Airway epithelial cell (primary cell): ENCODE results near the genes LNPK, HOXD13 and NFE2L2.

GRCh38 chr2:175855645-175856308 lies 146.3 kb downstream of the LNPK start:
- RAMPAGE, long total RNA = no peak

- RAMPAGE, long total RNA = start-site peak on the minus strand at chr2:176002256-176002290, 123 and 130 reads in 2 replicates
Measured at GRCh38 chr2:176002137-176002590, at the start of gene LNPK. LNPK (minus strand) TSS chr2:176002267.

- RAMPAGE, long total RNA = no peak
Measured at GRCh38 chr2:176082199-176082766, 1.5 kb downstream of the EVX2 start.

- RAMPAGE, long total RNA = no peak
Measured at GRCh38 chr2:176085772-176086437, 2.1 kb upstream of the EVX2 start.

GRCh38 chr2:176092566-176093614 lies at the start of gene HOXD13:
HOXD13 (plus strand) TSS chr2:176092721.
- RAMPAGE, long total RNA = no peak

GRCh38 chr2:176132282-176133098 lies 3.0 kb downstream of the HOXD8 start:
- RAMPAGE, long total RNA = no peak

GRCh38 chr2:176139494-176140091 lies 10.1 kb downstream of the HOXD8 start:
- RAMPAGE, long total RNA = no peak

DNA sequence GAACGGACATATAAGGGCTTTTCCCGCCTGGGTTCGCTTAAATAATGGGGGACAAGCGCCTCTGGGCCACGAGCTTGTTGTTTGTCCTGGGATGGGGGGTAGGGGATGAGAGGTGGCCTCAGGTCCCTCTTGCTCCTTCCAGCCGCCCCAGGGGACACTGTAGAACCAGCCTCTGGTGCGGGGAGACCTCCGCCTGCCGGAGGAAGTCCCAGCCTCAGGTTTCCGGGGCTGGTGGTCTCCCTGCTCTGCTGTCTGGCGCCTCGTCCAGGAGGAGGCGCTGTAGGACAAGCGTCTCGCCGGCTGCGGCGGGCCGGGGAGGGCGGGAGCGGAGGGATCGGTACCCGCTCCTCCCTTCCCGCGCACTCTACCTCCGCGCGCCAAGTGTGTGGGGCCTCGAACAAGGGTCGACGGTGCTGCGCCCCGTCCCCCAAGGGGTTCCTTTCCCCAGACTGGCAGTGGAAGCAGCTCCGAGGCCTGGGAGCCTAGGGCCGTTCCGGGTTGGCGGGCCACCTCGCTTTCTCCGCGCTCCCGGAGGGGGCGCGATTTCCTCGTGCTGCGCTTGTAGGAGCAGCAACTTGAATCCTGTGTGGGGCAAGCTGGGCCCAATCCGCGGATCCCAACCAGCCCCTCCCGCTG lies 10.9 kb upstream of the HOXD4 start:
- RAMPAGE, long total RNA = no peak

- RAMPAGE, long total RNA = no peak
Measured at GRCh38 chr2:176160417-176161399, 3.6 kb downstream of the HOXD3 start.

DNA sequence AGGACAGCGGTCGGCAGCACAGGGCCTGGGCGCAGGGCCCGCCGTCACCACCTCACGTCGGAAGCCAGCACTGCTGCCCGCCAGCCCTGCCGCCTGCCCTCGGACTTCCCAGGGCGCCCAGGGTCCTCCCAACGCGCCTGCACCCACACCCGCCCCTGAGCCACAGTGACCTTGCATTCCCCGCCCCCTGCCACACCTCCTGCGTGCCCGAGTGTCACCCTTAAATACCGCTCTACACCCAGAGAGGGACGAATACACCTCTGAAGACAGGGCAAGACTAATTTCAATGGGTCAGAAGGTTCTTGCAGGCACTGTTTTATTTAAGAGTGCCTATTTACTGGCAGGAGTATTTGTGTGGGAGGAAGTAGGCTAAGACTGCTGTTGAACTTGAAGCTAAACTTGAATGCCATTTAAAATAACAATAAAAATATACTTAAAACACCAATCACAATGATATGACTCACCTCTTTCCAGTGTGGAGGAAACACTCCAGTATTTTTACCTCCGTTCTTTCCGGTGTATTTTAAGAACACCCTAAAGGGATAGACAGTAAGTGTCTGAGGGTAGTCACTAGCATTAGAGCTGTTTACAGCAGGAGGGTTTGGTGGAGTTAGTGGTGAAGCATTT lies 9.8 kb upstream of the HOXD1 start:
- RAMPAGE, long total RNA = no peak

DNA sequence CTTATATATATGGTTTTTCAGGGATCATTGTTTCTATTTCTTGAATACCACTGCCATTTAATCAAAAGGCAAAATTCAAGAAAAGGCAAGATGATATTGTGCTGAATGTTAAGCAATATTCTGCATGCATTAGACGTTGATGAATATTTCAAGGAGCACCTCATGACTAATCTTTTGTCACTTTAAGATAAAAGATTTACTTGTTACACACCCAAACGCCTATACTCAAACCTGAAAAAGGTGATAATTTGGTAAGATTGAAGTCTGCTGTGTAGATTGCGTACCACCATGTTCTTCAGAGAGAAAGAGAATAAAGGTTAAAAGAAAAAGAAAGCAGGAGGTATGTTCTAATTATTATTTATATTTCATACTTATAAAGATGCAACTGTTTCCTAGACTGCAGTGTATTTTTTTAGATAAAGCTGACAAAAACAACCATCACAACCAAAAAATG lies 196.5 kb downstream of the MTX2 start:
- RAMPAGE, long total RNA = no peak

- RAMPAGE, long total RNA = no peak
Measured at GRCh38 chr2:176637243-176638619, 368.5 kb downstream of the MTX2 start.

DNA sequence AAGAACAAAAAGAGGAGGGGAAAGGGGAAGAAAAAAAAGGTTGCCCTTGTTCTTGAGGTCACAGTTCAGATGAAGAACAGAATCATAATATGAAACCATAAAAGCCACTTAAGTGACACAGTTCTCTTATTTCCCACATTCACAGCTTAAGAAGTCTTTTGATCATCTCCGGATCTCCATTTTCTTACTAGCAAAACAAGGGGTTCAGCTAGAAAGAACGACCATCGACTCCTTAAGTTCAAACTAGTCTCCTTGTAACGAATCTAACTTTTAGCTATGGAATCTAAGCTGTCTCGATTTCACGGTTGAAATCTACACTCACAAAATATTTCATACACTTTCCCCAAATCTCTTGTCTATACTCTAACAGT lies 386.1 kb upstream of the HNRNPA3 start:
- RAMPAGE, long total RNA = no peak

DNA sequence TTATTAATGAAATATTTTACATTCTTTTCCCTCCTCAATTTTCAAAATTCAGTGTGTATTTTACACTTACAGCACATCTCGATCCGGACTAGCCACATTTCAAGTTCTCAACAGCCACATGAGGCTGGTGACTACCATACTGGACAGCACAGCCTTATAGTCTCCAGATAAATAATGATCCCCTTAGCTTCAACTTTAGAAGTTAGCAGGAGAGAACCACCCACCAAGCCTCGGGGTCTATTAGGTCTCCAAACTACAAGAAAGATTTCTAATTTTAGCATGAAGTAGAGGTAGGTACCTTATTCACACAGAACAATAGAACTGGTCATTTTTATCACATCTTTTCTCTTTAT lies 95.3 kb upstream of the HNRNPA3 start:
- RAMPAGE, long total RNA = no peak

- RAMPAGE, long total RNA = no peak
Measured at GRCh38 chr2:177148378-177149461, 63.9 kb upstream of the HNRNPA3 start.

DNA sequence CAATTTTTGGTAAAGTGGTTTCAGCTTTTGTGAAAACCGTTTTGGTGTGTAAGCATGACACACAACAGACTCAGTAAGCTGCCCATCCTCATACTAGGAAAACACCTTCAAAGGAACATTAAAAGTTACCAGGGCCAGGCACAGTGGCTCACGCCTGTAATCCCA lies 9.7 kb downstream of the HNRNPA3 start:
- RAMPAGE, long total RNA = no peak

- RAMPAGE, long total RNA = no peak
Measured at GRCh38 chr2:177243105-177243471, 21.4 kb downstream of the NFE2L2 start.

GRCh38 chr2:177264488-177265764 lies at the start of gene NFE2L2:
NFE2L2 (minus strand) TSS chr2:177264727.
- RAMPAGE, long total RNA = no peak

- RAMPAGE, long total RNA = no peak
Measured at GRCh38 chr2:177309802-177310180, 45.3 kb upstream of the NFE2L2 start.

DNA sequence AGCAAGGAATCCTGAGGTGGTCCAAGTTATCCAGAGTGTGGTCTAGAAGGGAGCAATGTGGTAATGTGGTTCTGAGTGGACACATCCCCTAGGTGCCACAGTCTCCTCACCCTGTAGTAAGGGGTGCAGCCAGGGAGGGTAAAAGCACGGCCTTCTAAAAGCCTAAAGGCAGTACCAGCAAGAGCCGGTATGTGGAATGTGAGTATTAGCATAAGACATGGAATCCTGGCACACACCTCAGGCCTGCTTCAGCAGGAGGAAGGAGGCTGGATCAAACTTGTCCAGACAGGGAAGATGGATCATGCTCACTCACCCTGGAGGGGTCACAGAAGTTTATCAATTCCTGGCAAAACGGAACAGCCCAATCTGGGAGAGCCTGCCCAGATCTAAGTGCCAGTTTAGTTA lies 58.1 kb upstream of the NFE2L2 start:
- RAMPAGE, long total RNA = no peak